HT1080 (cell line): ENCODE measurements around the genes PI4K2B and ZCCHC4.

DNA sequence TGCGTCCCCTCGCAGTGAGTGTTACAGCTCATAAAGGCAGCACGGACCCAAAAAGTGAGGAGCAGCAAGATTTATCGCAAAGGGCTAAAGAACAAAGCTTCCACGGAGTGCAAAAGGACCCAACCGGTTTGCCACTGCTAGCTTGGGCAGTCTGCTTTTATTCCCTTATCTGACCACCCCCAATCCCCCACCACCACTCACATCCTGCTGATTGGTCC, 14.3 kb upstream of the DHX15 start:
RAMPAGE:
- cytosol, long total RNA, result no peak
- long total RNA, result no peak
- nucleus, long total RNA, result no peak

GRCh38 chr4:24730531-24731112, 64.8 kb upstream of the SOD3 start:
RAMPAGE:
- cytosol, long total RNA, result no peak
- long total RNA, result no peak
- nucleus, long total RNA, result no peak

DNA sequence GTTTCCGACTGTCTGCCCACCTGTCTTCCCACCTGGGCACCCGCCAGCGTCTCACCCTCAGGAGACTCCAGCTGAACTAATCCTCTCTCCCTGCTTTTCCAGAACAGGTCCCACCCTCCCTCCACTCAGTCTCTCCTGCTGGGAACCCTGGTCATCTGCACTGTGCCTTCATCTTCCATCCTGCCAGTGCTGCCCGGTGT, 2.8 kb downstream of the SOD3 start:
RAMPAGE:
- cytosol, long total RNA, result no peak
- long total RNA, result no peak
- nucleus, long total RNA, result no peak

DNA sequence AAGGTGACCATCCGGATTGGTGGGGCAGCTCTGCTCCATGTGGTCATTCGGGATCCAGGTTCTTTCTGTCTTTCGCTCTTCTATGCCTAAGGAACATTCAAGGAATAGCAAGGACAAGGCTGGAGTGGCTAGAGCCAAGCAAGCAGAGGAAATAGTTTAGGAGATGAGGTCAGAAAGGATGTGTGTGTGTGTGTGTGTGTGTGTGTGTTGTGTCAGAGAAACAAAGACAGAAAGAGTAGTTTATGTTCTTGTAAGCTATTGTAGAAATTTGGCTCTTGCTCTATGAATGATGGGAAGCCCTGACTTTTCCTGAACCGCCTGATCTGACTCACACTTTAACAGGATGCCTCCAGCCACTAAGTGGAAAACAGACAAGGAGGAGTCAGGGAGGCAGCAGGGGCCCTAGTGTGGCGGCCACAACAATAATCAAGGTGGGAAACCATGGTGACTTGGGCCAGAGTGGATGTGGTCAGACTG, 39.7 kb downstream of the LGI2 start:
RAMPAGE:
- cytosol, long total RNA, result no peak
- long total RNA, result no peak
- nucleus, long total RNA, result no peak

DNA sequence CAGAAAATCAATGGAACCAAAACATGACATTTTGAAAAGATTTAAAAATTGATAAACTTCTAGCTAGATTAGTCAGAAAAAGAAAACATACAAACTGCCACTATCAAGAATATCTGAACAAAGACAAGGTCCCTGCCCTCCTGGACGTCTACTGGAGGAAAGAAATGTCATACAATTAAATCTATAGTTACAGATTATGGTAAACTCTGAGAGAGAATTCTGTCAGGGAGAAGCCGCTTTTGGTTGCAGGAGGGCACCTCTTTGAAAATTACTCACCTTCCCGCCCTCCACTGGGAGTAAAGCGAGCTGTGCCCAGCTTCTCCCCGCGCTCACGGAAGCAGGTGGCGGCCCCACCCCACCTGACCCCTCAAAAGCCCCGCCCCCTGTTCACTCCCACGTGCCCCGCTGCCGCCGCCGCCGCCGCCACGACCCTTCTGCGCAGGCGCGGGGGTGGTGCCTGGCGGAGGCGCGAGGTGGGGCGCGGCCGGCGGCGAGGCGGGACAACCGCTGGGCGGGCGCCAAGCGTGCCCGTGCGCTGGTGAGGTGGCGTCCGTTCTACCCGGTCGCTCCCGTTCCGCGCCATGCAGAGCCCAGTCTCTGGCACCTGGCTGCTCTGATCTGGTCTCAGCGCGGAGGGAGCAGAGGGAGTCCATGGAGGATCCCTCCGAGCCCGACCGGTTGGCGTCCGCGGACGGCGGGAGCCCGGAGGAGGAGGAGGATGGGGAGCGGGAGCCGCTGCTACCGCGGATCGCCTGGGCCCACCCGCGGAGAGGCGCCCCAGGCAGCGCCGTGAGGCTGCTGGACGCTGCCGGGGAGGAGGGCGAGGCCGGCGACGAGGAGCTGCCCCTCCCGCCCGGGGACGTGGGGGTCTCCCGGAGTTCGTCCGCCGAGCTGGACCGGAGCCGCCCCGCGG, at the start of gene PI4K2B:
Gene PI4K2B (plus strand): TSS at position 521 of the 913 bp plus-strand sequence.
RAMPAGE:
- cytosol, long total RNA, result no peak
- long total RNA, result start-site peak on the plus strand centred at position 515 of the sequence, 89 bp wide, 8 reads; start-site peak on the plus strand centred at position 823 of the sequence, 137 bp wide, 12 reads
- nucleus, long total RNA, result no peak

DNA sequence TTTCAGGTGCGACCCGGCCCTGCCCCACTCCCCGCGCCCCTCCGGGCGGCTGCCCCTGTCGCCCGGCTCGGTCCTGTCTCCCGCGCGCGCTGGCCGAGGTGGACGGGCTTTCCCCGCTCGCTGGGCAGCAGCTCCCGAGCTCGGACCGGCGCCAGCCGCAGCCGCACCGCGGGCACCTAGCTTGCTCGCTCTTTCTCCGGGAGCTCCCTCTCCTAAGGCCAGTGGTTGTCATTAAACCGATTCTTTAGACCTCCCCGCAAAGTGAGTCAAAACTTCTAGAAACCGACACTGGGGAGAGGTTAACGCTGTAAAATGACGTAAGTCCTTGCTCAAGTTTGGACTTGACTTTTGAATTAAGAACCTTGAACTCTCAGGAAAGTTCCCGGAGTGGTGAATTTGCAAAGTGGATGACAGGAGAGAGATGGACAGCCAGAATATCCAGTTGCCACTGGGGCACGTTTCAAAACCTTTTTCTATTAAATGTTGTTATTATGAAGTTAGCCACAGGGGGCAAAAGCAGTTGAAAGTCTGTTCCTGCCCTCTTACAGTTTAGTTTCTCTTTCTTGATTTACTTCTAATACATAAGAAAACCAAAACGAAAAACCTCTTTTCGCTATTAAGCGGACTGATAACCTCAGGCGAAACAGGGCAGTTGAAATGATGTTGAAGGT, 728 bp downstream of the PI4K2B start:
RAMPAGE:
- cytosol, long total RNA, result no peak
- long total RNA, result no peak
- nucleus, long total RNA, result no peak

GRCh38 chr4:25312257-25313415, at the start of gene ZCCHC4:
Gene ZCCHC4, plus strand, starts transcription at chr4:25312774.
RAMPAGE:
- cytosol, long total RNA, result no peak
- long total RNA, result no peak
- nucleus, long total RNA, result no peak

RAMPAGE:
- cytosol, long total RNA, result no peak
- long total RNA, result no peak
- nucleus, long total RNA, result no peak
These were observed 39.3 kb downstream of the ANAPC4 start for GRCh38 chr4:25416346-25416802.

GRCh38 chr4:25535279-25535596, 120.4 kb upstream of the SLC34A2 start:
RAMPAGE:
- cytosol, long total RNA, result no peak
- long total RNA, result no peak
- nucleus, long total RNA, result no peak

DNA sequence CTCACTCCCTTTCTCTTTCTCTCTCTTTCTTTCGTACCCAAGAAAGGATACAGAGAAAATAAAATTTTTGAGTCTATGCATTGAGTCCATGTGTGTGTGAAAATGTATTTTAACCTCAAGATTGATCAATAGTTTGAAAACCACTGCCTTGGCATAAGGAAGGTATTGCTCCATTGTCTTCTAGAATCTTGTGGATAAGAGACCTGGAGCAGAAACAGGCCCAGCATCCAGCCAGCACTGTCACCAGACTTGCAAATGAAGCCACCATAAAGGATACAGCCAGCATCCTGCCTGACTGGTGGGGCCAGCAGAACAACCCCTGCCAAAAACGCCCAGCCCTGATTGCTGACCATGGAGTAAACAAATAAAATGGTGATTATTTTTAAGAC, 26.4 kb downstream of the SLC34A2 start:
RAMPAGE:
- cytosol, long total RNA, result no peak
- long total RNA, result no peak
- nucleus, long total RNA, result no peak

DNA sequence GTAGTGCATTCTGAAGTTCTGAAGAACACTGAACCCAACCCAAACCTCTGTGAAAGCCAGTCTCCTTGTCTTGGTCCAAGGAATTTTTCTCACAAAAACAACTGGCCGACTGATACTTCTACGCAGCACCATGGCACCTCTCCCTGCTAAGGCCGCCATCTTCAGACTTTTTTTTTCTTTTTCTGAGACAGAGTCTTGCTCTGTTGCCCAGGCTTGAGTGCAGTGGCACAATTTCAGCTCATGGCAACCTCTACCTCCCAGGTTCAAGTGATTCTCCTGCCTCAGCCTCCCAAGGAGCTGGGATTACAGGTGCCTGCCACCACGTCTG, 30.6 kb downstream of the SLC34A2 start:
RAMPAGE:
- cytosol, long total RNA, result no peak
- long total RNA, result no peak
- nucleus, long total RNA, result no peak

DNA sequence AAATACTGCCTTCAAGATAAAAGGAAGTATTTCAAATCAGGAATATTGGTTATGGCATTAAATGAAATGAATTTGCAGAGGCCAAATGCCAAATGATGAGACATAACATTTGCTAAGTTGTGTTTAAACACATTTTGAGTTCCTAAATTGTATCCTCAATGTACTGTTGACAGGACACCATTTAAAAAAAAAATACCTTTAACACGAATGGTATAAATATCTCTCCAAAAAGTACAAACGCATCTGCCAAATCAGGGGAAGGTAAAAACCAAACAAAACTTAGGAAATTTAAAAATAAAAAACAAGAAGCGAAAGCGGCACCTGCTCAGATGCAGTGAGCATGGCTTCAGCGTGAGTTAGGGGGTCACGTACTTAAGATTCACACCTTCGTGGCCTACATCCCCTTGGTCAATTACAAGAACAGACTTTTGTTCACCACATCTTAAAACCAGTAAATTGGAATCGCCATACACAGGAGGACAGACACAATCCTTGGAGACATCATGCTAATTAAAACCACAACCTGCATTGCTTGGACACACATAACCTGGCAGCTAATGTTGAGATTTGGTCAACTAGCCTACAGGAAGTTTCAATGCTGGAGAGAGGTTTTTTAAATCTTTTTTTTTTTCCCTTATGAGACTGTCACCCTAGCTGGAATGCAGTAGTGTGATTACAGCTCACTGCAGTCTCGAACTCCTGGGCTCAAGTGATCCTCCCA, 12.4 kb upstream of the SEL1L3 start:
RAMPAGE:
- cytosol, long total RNA, result no peak
- long total RNA, result no peak
- nucleus, long total RNA, result no peak

DNA sequence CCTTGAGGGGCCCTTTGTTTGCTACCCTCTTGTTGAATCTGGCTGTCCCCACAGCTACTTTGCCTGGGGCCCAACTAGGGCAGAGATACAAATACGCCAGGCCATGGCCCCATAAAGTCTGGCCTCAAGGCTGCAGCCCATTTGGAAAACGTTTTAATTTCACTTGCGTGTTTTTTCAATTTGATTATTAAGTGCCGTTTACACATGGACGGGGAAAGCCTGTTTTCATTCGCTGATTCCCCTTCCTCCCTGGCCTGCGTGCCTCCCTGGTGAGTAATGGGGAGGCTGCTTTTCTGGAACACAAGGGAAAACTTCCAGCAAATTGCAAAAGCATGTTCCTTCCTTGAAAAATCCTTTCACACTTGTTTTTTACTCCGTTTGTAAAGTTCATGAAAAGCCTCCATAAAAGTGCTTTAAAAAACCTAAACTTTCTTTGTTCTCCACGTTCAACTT, 134.5 kb downstream of the SMIM20 start:
RAMPAGE:
- cytosol, long total RNA, result no peak
- long total RNA, result no peak
- nucleus, long total RNA, result no peak

DNA sequence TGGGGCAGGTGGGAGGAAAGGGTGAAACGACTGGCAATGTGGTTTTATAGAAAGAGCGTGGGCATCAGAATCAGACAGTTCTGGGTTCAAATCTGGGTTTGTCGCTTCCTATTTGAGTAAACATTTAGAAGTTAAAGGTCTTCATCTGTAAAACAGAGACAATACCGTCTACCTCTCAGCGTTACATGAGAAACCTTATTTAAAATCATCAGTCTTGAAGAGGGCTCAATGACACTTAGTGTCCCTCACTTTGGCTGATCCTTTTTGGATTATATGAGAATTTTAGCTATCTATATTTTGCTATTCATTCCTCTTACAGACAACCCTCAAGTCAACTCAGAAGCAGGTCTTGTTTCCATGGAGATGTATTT, 160.4 kb downstream of the SMIM20 start:
RAMPAGE:
- cytosol, long total RNA, result no peak
- long total RNA, result no peak
- nucleus, long total RNA, result no peak

DNA sequence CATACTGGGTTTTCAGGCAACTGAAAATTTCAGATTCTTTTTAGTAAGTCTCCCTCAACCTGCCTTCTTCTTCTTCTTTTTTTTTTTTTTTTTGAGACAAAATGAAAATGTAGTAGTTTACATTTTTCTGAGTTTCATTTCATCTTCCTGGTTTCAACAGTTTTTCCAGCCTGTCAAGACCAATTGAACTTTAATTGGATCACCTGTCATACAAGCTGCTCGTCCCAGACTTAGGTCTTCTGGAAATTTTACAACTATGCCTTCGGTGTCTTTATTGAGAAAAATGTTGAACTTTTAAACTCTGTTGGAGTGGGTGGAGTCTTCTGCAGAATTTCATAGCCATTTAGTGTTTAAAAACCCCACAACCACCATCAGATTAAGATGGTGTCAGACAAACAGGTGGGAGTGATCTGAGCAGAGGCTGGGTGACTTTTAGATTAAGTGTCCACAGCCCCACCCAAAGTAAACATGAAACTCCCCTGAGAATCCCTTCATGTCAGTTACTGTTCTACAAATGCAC, 175.8 kb upstream of the RBPJ start:
RAMPAGE:
- cytosol, long total RNA, result no peak
- long total RNA, result no peak
- nucleus, long total RNA, result no peak

DNA sequence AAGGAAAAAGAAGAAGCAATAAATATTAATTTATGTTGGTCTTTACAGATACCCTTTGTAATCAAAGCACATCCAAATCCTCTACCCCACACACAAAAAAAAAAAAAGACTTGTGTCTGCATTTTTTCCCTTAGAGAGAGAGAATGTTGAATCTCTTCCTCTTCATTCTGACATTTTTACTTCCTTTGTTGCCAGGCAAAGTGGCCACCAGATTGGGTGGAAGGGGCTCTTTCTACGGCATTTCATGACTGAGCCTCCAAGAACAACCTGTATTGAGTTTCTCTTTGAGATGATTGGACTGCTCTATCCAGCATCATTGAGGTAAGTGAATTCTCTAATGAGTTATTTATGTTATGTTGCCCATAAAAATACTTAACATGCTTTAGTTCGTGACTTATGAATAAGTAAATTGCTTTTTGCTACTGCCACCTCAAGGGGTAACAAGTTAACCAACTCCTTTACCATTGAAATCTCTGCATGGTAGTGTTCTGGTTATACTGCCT, 157.5 kb upstream of the RBPJ start:
RAMPAGE:
- cytosol, long total RNA, result no peak
- long total RNA, result no peak
- nucleus, long total RNA, result no peak

DNA sequence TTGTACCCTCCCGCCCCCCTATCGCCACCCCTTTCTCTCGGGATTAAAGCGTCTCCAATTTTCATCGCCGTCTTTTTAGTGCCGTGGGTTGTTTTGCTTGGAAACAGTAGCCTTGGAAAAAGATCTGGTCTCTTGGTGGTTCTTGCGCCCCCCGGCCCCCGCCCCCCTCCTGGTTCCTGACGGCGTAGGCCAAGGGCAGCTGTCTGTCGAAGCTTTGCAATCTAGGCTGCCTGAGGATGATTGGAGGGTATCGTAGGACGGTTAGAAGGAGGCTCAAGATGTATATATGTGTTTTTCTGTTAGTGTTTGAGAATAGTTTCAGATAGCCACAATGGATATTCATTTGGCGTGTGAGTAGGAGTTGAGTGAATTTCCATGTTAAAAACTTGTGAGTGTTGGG, 1.1 kb downstream of the RBPJ start:
RAMPAGE:
- cytosol, long total RNA, result no peak
- long total RNA, result no peak
- nucleus, long total RNA, result no peak

DNA sequence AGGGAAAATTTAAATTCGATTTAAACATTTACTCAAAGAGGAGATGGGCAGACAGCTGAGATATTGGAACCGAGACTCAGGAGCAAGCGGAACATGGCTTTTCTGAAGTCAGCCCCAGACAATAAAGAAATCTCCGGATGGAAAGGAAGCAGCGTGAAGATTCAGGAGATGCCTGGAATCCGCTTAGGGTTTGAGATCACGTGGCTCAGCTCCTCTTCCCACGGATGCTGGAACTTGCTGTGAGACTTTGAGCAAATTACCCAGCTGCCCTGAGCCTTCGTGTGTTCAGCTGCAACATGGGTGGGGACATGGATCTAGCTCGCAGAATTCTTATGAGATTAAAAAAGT, 55.8 kb upstream of the STIM2 start:
RAMPAGE:
- cytosol, long total RNA, result no peak
- long total RNA, result no peak
- nucleus, long total RNA, result no peak

GRCh38 chr4:26838052-26838600, 22.5 kb upstream of the STIM2 start:
RAMPAGE:
- cytosol, long total RNA, result no peak
- long total RNA, result no peak
- nucleus, long total RNA, result no peak

DNA sequence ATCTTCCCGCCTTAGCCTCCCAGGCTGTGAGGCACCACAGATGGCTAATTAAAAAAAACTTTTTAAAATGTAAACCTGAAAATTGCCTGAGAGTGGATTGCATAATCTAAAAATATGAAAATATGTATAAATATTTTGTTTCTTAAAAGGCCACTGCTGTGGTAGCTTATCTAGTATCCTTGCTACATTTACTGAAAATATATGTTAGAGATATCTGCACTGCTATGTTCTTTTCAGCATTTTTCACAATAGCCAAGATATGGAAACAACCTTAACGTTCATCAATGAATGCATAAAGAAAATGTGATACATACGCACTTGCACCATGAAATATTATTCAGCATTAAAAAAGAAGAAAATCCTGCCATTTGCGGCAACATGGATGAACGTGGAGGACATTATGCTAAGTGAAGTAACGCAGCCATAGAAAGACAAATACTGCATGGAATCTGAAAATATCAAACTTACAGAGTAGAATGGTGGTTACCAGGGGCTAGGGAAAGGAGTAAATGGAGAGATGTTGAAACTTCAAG, 9.1 kb downstream of the STIM2 start:
RAMPAGE:
- cytosol, long total RNA, result no peak
- long total RNA, result no peak
- nucleus, long total RNA, result no peak